Placental epithelial cell (primary cell): ENCODE results near the gene ATP6V0A4.

GRCh38 chr7:134766577-134767639, 12.5 kb upstream of the CALD1 start:
- CAGE, long polyA plus RNA, result no peak

DNA sequence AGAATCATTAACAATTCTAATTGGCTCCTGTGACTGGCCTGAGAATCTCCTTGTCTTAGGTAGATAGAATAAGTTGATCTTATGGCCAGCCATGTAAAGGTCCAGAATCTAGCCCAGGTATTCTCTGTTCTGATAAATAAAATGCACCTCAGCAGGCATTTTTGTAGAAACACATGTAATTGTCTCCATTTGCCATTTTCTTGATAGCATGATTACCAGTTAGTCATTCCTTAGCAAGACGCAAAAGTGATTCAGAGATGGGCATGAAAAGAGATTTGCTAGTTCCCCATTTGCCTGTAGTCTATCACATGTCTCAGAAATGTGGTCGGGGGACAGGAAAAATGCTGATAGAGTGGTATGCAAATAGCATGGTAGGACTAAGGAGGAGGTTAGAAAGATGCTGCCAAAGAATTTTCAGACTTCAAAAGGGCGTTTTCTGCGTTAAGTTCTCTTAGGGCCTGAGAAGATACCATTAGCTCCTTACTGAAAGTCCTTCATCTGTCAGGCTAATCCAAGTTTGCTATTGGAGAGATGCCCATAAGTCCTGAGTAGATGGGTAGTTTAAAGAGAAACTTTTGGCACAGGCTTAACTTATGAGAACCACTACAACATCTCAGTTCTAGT, 2.6 kb downstream of the CALD1 start:
- CAGE, long polyA plus RNA, result no peak

DNA sequence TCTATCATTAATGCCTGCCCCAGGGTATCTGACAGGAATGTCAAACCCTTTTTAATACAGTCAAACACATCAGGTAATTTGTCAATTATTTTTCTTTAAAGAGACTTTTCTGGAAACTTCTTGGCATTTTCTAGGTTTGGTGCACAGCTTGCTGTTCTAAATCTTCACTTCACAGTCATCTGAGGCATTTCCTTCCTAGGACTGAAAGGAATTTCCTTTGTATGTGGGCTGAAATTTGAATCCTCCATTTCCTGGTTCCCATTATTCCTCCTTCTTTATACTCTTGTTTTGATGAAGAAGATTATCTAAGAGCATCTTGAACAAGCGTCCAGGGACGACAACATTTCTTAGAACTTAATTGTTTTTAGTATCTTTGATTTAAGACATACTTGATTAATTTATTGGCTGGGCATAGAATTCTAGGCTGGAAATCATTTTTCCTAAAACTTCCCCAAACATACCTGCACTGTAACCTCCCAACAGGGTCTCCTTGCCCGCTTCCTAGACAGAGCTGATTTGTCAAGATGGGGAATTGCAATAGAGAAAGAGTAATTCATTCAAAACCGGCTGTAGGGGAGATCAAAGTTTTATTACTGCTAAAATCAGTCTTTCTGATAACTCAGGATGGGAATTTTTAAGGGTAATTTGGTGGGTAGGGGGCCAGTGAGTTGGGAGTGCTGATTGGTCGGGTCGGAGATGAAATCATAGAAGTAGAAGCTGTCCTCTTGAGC, 25.1 kb downstream of the CALD1 start:
- CAGE, long polyA plus RNA, result no peak

DNA sequence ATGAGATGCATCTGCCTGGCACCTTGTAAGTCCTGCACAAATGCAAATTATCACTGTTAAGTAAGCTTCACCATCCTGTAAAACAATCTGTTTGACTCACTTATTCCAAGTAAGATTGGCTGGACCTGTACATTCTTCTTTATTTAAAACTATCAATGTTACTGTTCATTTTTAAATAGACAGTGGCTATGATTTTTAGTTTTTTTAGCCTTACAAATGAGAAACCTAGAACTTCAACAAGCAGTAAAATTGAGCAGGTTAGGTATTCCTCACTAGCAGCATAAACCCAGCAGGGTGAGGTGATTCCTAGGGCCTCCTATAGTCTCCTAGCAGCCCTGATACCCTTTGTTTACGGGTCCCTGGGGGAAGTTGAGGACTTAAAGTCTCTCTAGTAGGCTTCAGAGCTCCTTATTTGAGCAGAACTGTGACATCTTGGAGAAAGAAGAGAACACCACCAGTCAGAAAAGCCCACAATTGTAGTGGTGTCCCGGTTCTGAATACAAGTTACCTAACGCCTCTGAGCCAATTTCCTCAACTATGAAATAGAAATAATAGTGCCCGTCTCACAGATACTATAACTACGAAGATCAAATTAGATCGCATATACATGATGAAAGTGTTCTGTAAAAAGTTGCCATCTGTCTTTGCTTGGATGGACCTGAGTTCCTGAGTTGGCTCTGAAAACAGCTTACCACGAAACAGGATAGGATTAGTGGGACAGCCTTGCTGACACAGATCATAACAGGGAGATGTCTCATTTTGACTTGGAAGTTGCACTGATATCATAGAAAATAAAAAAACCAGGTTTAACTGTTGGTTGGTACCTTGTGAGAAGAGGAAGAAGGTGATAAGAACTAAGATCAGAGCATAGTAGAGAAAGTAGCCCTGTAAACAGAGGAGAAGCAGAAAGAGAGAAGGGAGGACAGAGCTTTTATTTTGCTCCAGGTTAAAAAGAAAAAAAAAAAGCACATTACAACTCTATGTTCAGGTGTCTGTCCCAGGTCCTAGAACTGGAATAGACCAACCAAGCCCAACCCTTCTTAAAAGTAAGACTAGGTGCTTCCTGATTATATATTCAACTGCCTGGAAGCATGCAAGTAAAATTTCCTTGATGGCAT, 79.5 kb upstream of the AGBL3 start:
- CAGE, long polyA plus RNA, result no peak

DNA sequence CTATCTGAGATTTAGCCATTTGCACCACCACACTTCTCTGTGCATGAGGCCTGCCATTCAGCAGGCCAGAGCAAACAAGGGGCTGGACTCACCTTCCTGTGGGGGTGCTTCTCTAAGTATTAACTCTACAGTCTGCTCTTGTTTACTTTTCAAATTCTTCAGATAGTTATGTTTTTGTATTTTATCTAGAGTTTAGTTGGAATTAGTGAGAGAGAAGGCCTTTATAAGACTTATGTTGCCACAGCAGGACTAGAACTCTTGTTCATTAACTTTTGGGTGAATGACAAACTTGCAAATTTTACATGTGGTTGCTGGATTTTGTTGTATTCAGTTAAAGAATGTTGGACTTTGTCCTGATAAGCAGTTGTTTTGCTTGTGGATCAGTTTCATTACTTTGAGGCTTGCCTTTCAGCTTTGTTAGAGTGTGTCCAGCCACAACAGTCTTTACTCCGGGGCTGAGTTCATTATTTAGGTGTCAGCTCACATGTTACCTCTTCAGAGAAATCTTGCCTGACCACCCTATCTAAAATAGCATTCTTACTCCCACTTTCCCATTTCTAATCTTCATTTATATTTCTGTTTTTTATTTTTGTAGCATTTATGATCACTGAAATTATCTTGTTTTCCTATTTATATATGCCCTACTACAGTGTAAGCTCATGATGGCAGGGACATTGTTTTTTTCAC, 5.7 kb downstream of the AGBL3 start:
- CAGE, long polyA plus RNA, result no peak

DNA sequence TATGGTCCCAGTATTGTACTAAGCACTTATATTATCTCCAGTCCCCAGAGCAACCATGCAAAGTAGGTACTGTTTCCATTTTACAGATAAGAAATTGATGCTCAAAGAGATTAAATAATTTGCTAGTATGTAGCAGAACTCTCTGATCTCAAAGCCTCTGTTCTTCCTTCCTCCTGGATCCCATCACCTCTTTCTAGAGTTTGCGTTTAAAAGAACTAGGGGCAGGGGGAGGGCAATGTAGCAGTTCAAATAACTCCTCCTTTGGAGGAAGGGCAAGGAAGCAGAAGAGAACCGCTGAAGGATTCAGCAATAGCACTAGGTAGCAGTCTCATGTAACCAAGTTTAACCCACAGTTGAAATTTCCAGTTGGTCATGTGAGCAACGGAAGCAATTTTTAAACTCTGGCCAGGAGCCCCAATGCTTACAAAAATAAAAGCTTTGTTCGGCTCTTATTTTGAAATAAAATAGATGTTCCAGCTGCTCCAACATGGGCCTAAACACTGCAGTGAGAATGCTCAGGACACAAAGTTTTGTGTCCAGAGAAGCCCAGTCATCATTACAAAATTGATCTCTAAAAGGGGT, 694 bp upstream of the TMEM140 start:
- CAGE, long polyA plus RNA, result no peak

DNA sequence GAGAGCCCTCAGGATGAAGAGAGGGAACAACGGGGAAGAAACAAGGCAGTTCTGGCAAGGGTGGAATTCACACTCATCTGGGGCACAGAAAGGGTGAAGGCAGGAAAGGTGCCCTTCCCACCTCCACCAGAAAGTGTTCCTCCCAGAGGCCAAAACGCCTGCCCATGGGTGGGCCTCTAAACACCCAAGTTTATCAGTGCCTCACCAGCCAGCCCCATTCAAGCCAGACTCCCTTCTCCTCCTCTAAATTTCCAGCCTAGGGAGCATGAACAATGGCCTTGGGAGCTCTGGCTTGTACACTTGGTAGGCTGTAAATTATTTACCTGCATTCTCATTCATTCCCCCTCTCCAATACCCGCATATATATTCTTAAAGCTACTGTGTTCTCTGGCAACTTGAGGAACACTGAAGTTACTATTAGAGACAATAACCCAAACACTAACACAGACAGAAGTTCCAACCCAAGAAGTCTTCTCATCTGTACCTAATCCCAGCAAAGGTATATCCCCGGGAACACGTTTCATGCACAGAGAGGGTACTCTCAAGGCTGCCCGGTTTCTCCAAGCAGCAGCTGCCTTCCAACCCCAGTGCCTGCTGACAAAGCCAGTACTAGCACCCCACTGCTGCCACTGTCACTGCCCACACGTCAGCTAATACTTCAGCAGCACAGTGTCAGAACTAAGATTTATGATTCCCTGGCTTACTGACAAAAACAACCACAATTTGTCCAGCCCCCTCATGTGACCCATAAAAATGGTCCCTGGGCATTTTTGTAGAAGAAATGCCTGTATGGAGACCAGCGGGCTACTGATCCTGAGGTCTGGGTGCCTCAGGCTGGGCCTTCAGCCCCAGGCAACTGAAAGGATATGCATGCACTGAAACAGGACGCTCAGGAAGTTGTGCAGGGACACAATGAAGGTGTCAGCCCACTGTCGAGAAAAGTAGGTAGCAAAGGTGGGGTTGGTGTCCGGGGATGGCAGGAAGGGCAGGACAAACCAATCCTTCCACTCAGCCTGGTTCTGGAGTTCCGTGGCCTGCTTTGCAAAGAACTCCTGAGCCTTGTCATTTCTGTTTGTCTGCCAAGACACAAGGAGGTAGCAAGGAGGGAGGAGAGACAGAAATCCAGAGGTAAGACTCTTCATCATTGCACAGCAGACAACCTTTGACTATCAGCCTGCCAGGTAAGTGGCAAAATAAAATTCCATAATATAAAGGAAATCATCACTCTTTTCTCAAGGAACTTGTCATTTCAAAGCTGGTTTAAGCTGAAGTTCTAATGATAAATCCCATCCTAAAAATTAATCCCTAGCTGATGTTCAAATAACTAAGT, 2.9 kb downstream of the WDR91 start:
- CAGE, long polyA plus RNA, result no peak

GRCh38 chr7:135697661-135697911, 30.4 kb downstream of the SLC13A4 start:
- CAGE, long polyA plus RNA, result no peak

DNA sequence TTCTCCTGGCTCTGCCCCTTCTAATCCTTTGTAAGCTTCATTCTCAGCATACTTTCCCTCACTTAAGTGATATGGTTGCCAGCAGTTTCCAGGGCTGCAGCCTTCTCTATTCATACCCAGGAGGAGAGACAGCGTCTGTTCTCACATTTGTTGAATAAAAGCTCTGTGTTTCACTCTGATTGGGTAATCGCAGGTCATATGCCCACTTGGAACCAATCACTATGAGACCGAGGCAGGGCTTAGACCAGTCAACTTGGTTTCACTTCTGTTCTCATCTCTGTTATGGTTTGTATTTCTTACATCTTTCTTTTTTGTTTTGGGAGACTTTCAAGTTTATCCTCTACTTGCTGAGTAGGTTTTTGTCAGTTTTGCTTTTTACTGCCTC, 109.6 kb upstream of the MTPN start:
- CAGE, long polyA plus RNA, result no peak

GRCh38 chr7:137820517-137821182, 26.1 kb downstream of the DGKI start:
- CAGE, long polyA plus RNA, result no peak

- CAGE, long polyA plus RNA, result no peak
These were observed 58.8 kb downstream of the CREB3L2 start for GRCh38 chr7:137942860-137943759.

GRCh38 chr7:137954515-137955268, 47.2 kb downstream of the CREB3L2 start:
- CAGE, long polyA plus RNA, result no peak

GRCh38 chr7:137998775-137999203, 3.1 kb downstream of the CREB3L2 start:
- CAGE, long polyA plus RNA, result no peak

DNA sequence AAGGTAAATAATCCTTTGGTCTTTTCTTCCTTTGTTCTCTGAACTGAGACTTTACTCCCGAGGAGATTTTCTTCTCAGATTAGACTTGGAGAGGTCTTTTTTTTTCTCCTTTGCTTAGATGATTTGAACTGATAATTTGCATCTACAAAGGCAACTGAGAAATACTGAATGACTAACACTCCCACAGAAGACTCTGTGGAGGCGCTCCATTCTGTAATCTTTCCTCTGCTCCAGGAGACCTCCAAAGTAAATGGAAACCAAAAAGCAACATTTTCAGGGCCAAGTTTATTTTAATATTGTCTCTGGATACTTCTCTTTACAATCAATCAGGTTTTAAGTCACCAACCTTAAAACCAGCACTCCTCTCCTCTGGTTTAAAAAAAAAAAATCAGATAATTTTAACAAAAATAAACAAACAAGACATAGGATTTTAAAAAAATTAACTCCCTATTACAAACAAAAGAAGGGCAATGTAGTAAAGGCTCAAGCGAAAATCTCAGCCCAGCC, 93.4 kb downstream of the AKR1D1 start:
- CAGE, long polyA plus RNA, result no peak

DNA sequence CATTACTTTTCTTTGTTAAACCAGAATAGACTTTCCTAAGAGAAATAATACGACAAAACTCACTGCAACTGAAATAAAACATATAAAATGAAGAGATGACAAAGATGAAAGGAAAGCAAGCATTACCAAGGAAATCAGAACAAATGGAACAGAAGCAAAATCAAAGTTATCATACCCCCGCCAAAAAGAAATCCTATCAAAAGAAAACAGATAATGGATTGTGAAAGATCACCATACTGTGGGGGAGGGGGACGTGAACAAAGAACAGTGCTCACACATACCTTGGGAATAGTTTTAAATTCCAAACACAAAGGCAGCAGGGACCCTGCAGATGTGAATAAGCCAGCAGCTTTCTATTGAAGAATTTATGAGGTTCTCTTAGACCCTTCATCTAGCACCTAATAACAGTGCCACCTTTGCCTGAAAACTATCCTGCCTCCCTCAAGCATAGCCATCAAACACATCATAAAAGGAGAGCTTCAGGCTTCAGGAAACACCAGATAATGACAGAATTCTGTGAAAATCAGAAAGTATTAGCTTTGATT, 94.0 kb downstream of the AKR1D1 start:
- CAGE, long polyA plus RNA, result no peak

- CAGE, long polyA plus RNA, result no peak
These were observed 132.1 kb downstream of the AKR1D1 start for GRCh38 chr7:138208149-138208896.

- CAGE, long polyA plus RNA, result no peak
These were observed 111.6 kb downstream of the SVOPL start for GRCh38 chr7:138589284-138590241.

DNA sequence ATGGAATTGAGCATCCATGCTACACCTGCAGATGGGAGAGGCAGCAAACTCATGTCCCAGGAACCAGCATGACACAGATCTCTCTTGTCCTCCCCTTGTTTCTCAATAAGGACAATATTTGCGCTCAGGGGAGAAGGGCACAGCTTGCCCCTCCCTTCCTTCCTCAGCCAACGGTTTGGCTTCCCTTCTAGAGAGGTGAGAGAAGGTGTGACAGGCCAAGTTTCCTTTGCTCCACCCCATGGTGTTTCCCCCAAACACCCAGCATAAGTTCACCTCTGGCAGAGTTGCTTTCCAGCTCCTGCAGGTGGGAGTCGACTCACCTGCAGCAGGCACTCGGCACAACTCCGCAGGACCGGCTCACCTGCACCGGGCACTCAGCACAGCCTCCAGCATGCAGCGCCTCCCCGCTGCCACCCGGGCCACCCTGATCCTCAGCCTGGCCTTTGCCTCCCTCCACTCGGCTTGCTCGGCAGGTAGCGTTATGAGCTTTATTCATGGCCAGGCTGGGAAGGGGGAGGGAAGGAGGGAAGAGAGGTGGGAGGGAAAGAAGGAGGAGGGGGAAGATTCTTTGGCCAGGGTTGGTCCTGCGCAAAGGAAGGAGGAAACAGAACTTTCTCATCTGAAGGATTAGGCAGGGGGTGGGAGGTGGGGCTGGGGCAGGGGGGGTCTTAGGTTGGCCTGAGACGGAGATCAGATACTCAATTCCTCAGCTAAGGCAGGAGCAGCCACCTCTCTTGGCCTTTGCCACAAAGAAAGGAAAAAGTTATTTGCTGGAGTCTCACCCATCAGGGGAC, at the start of gene ATP6V0A4:
ATP6V0A4 (minus strand) TSS at position 483 of the 794 bp plus-strand sequence.
- CAGE, long polyA plus RNA, result no peak

GRCh38 chr7:139094980-139095834, 14.3 kb downstream of the ZC3HAV1 start:
- CAGE, long polyA plus RNA, result no peak

GRCh38 chr7:139096913-139097440, 12.5 kb downstream of the ZC3HAV1 start:
- CAGE, long polyA plus RNA, result no peak